ENCODE measurements around the genes COL6A1 and COL6A2.

DNA sequence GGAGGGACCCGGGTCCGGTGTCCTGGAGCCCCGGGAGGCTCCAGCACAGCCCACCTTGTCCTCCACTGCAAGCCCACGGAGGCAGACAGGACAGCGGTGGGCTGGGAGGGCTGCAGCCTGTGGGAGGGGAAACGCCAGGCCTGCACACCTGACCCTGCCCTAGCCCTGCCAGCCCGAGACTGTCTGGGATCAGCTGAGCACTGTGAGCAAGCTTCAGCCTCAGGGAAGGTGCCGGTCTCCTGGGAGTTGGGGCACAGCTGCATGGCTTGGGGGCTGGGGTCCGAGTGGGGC, 53.6 kb downstream of the COL18A1 start:
- CAGE, long polyA plus RNA, result no peak
- RRBS, result 84% methylated on average over 2 of the region's 9 CpGs

GRCh38 chr21:45492461-45493628, 49.4 kb downstream of the SLC19A1 start:
- CAGE, long polyA plus RNA, result no peak
- RRBS, result 91% methylated on average over 18 of the region's 60 CpGs

- CAGE, long polyA plus RNA, result no peak
- RRBS, result 87% methylated on average over 7 of the region's 22 CpGs
Observed at GRCh38 chr21:45504132-45504629, 38.1 kb downstream of the SLC19A1 start.

DNA sequence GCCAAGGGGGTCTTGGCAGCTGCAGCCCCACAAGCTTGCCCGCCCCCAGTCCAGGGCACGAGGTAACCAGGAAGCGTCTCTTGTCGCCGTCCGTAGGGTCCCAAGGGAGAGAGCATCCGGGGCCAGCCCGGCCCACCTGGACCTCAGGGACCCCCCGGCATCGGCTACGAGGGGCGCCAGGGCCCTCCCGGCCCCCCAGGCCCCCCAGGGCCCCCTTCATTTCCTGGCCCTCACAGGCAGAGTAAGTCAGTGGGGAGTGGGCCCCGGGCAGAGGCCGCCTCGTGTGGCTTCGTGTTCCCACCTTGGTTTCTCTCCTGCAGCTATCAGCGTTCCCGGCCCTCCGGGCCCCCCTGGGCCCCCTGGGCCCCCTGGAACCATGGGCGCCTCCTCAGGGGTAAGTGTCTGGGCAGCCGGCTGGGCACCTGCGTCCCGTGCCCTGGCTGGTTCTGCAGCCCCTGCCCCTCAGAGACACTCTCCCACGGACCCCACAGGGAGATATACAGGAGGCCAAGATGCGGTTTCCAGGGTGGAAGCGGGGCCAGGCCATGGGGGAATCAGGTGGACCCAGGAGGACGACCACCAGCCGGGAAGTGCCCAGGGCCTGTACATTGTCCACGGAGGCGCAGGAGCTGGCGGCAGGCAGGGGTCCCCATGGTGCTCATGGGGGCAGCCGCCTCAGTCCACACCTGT, 37.1 kb downstream of the SLC19A1 start:
- CAGE, long polyA plus RNA, result no peak
- RRBS, result 75% methylated on average over 10 of the region's 33 CpGs

DNA sequence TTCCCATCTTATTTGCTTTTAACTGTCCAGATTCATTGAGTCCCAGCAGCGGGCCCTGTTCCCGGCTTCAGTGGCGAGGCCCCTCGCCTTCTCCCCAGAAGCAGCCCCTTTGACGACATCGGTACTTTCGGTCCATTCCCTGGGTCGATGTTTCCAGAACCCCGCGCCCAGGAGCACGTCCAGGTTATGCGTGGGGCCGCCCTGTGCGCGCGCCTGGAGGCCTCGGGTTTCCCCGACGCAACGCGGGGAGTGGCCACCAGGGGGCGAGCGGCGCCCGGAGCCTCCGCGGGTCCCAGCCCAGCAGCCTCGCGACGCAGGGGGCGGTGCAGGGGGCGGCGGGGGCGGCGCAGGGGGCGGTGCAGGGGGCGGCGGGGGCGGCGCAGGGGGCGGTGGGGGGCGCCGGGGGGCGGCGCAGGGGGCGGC, 12.6 kb upstream of the SLC19A1 start:
- CAGE, long polyA plus RNA, result no peak
- RRBS, result 2% methylated on average over 7 of the region's 46 CpGs

DNA sequence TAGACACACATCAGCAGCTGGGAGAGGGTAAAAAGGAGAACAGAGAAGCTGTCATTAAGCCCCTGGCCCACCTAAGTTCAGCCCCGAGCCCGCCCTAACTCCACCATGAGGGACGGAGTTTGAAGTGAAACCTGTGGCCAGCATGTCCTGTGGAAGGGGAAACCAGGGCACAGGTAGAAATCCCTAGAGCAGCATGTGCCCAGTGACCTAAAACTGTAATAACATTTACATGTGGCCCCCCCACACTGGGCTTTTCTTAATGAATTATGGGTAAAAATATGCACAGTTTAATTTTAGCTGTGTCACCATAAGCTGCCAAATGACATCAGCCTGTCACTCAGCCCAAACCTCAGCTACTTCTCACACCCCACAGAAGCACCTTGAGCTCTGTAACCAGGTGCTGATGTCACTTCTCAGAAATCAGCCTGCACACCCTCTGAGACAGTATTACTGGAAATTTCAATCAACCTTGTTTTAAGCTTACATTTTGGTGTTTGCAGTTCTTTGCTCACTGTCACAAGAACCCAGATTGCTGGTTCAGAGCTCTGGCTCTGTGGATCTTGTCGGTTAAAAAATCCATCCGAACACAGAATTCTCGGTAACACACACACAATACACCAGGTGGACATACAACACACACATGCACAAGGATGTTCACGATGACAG, 50.0 kb upstream of the SLC19A1 start:
- CAGE, long polyA plus RNA, result no peak
- RRBS, result no CpG with 5 or more reads among the region's 7 CpGs

GRCh38 chr21:45639974-45640513, 3.5 kb upstream of the PCBP3 start:
- CAGE, long polyA plus RNA, result no peak
- RRBS, result no CpG with 5 or more reads among the region's 3 CpGs

- CAGE, long polyA plus RNA, result no peak
- RRBS, result no CpG with 5 or more reads among the region's 20 CpGs
Observed at GRCh38 chr21:45830159-45830881, 151.2 kb upstream of the COL6A1 start.

DNA sequence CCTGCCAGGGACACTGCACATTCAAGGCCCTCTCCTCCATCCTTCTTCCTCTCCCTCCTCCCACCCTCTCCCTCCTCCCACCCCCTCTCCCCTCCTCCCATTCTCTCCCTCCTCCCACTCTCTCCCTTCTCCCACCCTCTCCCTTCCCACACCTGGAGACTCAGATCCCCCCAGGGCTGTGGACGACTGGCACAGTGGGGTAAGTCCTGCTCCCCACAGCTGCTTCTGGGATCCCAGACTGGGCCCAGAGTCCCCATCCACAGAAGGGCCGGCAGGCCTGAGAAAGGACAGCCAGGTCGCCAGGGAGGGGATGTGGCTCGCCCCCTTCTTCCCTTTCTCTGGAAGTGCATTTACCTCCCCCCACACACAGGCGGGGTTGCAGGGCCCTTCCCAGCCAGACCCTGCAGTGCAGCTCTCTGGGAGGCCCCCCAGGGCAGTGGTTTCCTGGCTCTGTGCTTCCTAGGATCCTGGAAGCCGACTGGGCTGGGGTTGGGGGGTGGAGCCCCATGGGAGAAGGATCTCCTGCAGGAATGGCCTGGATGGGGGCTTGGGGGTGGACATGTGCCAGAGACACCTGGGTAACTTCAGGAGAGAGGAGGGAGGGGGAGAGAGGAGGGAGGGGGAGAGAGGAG, 4.3 kb upstream of the COL6A1 start:
- CAGE, long polyA plus RNA, result no peak
- RRBS, result no CpG with 5 or more reads among the region's 6 CpGs

GRCh38 chr21:45981637-45982005, at the start of gene COL6A1:
TSS of gene COL6A1 (plus strand) at chr21:45981770.
- CAGE, long polyA plus RNA, result start-site peak on the plus strand at chr21:45981742-45981803, 1,043 and 1,391 reads in 2 replicates
- RRBS, result 1% methylated on average over 5 of the region's 25 CpGs

- CAGE, long polyA plus RNA, result no peak
- RRBS, result 88% methylated on average over 5 of the region's 72 CpGs
Observed at GRCh38 chr21:46033053-46034096, 51.8 kb downstream of the COL6A1 start.

DNA sequence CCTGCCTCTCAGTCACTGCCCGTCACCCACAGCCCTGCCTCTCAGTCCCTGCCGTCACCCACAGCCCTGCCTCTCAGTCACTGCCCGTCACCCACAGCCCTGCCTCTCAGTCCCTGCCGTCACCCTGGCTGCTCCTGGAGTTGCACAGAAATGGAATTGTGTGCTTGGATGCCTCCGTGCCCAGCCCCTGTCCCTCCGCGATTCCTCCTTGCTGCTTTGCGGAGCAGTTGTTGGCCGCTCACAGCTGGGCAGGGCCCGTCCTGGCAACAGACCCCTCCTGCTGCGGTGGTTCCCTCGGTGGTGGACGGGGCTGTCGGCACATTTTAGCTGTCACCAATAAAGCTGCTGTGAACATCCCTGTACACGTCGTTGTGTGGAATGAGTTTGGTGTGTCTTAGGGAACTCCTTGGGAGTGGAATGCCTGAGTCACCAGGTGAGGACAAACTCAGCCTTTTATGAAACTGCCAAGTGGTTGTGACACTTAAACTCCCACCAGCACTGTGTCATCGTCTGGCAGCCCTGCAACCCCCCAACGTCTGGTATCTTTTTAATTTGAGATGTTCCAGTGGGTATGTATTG, 44.8 kb upstream of the COL6A2 start:
- CAGE, long polyA plus RNA, result no peak
- RRBS, result no CpG with 5 or more reads among the region's 18 CpGs

- CAGE, long polyA plus RNA, result no peak
- RRBS, result 21% methylated on average over 1 of the region's 26 CpGs
Observed at GRCh38 chr21:46055756-46056272, 42.1 kb upstream of the COL6A2 start.

DNA sequence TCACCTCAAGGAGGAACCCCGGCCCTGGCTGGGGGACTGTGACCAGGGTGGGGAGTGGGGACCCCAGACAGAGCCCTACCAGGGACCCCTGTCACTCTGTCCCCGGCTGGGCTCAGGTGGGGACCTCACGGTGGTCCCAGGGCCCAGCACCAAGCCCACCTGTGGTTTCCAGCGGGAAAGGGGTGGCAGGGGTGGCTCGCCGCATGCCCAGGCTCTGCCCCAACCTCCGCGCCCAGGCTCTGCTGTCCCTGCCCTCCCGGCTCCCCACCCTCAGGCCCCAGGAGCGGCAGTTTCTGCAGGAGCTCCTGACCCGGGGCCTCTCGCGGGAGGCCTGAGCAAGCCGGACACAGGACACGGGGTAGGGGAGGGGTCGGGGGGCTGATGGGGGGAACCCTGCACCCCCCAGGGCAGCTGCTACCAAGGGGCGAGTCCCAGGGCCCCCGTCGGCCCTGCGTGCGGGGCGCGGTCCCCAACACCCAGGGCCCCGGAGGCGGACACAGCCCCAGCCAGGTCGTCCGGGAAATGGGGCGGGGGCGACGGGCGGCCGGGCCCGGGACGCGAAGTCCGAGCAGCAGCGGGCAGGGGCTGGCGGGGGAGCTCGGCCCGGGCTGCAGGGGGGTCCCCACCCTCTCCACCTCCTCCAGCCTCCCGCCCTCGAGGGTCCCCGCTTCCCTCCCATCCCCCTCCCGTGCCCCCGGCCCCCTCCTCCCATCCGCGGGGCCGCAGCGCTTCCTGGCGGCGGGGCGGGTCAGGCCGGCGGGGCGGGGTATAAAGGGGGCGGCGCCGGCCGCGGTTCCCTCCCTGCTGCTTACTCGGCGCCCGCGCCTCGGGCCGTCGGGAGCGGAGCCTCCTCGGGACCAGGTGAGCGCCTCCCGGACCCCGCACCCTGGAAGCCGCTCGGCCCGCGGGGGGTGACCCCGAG, at the start of gene COL6A2:
Gene COL6A2, plus strand, starts transcription at position 800 of the 922 bp plus-strand sequence.
- CAGE, long polyA plus RNA, result start-site peak on the plus strand centred at position 822 of the sequence, 44 bp wide, 1,543 and 1,758 reads in 2 replicates
- RRBS, result 1% methylated on average over 38 of the region's 77 CpGs

DNA sequence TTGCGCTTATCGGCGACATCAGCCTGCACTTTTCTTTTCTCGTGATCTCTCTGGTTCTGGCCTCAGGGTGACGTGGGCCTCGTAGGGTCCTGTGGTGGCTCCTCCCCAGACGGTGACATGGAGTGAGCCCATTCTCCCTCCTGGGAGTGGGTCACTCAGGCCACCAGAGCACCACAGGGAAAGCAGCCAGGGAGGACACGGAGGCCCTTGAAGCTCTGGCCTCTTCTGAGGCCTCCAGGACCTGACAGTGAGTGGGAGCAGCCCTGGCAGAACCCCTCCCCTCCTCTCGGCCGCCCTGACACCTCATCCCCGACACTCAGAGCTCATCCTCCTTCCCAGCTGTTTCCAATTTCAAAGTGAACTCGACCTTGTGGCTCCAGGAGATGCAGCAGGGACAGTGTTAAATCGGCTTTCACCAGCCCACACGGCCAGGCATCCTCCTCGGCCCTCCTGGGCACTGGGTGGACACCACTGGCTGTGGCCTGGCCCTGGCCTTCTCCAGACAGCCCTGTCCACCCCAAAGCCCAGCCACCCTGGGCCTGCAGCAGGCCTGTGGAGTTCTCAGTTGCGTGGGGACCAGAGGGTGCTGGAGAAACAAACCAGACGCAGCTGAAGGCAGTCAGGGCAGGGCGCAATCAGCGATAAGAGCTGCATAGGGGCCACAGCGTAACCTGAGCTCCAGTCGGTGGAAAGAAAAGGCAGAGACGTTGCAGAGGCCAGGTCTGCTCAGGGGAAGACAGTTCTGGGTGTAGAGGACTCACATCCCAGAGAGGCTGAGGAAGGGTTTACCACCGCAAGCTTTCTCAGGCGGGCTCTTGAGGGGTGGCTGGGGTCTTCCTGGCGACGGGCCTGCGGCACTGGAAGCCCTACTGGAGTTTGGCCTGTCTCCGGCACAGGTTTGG, 27.1 kb downstream of the FTCD start:
- CAGE, long polyA plus RNA, result no peak
- RRBS, result no CpG with 5 or more reads among the region's 28 CpGs

GRCh38 chr21:46246203-46247233, 17.9 kb upstream of the LSS start:
- CAGE, long polyA plus RNA, result no peak
- RRBS, result no CpG with 5 or more reads among the region's 12 CpGs

DNA sequence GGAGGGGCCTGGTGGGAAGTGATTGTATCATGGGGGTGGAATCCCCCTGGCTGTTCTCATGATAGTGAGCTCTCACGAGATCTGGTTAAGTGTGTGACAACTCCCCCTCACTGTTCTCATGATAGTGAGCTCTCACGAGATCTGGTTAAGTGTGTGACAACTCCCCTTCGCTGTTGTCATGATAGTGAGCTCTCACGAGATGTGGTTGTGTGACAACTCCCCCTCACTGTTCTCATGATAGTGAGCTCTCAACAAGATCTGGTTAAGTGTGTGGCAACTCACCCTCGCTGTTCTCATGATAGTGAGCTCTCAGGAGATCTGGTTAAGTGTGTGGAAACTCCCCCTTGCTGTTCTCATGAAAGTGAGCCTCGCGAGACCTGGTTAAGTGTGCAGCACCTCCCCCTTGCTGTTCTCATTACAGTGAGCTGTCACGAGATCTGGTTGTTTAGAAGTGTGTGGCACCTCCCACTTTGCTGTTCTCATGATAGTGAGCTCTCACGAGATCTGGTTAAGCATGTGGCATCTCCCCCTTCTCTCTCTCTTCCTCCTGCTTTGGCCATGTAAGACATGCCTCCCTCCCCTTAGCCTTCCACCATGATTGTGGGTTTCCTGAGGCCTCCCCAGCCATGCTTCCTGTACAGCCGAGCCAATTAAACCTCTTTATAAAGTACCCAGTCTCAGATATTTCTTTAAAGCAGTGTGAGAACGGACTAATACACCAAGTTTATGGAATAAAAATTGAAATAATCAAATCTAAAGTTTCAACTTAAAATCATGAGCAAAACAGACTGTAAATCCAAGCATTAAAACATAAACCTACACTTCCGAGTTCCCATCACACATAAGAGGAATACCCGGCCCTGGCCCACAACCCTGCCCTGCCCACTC, 25.1 kb upstream of the LSS start:
- CAGE, long polyA plus RNA, result no peak
- RRBS, result no CpG with 5 or more reads among the region's 13 CpGs

DNA sequence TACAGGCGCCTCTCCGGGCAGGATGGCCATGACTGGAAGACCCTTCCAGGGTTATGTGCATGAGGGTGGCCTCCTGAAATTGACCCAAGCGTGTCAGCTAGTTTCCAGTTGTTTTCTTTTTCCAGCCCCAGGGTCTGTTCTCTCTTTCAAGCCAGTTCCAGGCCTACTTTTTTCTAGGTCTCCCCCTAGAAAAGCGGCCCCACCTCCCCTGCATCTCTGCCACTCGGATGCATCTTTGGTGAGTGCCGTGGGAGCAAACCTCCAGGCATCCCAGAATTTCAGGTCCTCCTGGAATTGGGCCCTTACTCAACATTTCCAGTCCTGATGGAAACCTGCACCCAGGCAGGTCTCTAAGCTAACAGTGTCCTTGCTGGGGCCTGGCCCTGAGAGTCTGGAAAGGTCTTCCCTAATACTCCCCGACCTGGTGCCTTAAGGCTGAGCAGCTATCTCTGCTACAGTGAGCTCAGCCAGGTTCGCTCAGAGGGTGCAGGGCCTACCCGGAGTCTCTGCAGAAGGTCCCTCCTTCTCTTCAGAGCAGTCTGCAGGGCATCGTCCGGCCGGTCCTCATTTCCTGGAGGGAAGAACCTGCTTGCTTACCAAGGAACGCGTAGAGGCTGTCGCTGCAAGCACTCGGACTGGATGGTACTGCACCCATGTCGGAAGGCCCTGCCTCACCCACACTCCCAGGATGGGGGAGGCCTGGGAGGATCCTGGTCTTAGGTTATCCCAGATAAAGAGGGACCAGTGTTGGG, 8.5 kb downstream of the C21orf58 start:
- CAGE, long polyA plus RNA, result no peak
- RRBS, result no CpG with 5 or more reads among the region's 17 CpGs

DNA sequence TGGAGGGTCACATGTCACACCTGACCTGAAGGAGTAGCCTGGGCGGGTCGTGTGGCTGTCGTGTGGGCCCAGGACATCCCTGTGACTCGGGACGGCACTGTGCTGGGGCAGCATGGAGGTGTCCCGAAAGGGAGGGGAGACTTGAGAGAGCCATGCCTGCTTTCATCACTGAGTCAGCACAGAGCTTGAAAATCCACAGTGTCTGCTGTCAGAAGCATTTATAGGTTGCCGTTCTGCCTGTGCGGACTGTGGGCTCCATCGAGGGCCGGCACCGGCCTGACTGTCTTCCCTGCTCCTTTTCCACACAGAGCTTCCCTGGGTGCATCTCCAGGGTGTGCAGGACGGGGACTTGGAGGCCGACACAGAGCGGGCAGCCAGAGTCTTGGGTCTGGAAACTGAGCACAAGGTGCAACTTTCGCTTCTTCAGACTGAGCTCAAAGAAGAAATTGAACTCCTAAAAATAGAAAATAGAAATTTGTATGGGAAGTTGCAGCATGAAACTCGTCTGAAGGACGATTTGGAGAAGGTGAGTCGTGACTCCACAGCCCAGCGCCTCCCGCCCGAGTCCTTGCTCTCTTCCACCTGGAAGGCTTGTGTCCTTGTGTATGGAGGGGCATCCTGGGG, 32.8 kb downstream of the PCNT start:
- CAGE, long polyA plus RNA, result no peak
- RRBS, result no CpG with 5 or more reads among the region's 21 CpGs

DNA sequence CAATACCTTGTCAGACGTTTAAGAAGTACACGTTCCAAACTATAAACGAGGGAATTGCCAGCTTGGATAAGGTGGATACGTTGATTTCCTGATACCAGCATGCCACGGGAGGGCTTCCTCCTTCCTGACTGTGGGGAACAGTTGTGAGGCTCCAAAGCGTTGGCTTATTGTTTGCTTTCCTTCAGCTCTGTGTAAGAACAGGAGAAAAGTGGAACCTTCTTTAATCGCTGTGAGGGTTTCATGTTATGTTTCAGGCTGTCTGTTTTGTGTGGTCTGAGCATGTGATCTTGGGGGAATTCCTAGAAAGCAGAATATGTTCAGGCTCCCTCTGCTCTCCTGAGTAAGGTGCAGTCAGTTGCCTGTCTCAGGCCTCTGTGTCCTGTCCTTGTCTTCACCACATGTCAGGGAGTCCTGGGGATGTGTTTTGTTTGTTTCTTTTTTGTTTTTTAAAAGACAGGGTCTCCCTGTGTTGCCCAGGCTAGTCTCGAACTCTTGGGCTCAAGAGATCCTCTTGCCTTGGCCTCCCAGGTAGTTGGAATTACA, 44.9 kb downstream of the PCNT start:
- CAGE, long polyA plus RNA, result no peak
- RRBS, result no CpG with 5 or more reads among the region's 8 CpGs

All from BJ (cell line).